ENCODE measurements around a stretch of chr2.

DNA sequence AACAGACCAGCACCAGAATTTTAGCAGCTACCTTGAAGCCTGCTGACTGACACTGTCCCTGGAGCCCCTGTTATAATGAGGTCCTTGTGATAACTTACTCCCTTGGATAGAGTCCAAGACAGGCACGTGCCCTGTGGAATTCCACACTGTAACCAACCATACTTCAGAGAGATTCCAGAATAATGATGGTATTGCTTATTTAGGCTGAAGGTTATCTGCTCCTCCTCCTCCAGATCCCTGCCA lies 97.1 kb upstream of the RMDN2 start:
- PRO-cap: no peak

DNA sequence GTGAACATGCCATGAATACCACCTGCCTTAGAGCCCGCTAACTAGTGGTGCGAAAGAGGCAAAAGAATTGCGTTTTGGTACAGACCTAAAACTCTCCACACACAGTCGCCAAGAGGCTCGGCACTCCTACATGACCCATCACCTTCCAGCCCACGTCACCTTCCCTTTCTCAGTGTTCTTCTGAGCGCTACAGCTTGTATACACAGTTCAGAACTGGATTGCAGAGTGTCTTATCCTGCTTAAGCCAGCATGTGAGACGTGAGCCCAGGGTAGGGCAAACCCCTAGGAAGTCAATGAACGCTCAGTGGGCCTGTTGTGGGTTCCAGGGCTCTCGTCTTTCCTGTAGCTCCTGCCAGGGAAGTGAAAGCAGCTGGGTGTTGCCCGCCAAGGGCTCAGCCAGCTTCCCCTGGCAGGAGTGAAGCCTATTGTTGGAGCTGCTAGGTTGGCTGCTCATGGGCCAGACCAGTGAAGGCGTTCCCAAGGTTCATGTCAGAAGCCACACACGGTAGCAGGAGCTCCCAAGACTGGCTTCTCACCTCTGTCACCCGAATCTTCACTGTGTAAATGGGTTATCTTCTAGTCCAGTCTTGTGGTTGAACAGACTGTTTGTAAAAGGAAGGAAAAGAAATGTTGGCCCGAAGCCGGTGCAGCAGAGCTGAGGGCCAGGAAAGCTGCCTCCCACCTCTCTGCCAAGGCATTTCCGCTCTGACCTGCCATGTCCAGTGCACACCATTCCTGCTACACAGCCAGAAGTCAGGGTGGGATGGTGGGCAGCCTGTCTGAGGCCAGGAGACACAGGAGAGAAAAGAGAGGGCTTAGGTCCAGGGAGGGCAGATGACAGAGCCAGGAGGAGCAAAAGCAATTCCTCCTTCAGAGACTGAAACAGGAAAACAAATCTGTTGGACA lies 69.7 kb upstream of the RMDN2 start:
- PRO-cap: no peak

DNA sequence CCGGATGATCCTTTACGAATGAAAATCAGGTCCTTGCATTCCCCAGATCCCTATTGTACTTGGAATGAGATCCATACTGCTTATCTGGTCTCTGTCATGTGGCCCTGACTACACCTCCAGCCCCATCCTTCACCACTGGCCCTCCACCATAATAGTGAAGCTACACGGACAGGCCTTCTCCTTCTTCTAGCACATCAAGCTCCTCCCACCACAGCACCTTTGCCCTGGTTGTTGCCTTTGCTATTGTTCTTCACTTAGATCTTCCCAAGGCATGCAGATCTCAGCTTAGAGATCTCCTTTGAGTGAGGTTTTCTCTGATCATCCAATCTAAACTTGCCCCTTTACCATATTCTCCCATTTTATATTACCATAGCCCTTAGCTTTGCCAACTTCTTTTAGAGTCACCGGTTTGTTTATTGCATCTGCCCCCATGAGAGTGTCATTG lies 20.0 kb upstream of the RMDN2 start:
- PRO-cap: no peak

GRCh38 chr2:38073804-38074557 lies 2.0 kb downstream of the CYP1B1 start:
- PRO-cap: no peak

GRCh38 chr2:38074558-38075322 lies 1.2 kb downstream of the CYP1B1 start:
- PRO-cap: unidirectional peak, minus-strand start at chr2:38074704

- PRO-cap: unidirectional peak, plus-strand start at chr2:38114295
These were observed 38.1 kb upstream of the CYP1B1 start for GRCh38 chr2:38113928-38114560.

DNA sequence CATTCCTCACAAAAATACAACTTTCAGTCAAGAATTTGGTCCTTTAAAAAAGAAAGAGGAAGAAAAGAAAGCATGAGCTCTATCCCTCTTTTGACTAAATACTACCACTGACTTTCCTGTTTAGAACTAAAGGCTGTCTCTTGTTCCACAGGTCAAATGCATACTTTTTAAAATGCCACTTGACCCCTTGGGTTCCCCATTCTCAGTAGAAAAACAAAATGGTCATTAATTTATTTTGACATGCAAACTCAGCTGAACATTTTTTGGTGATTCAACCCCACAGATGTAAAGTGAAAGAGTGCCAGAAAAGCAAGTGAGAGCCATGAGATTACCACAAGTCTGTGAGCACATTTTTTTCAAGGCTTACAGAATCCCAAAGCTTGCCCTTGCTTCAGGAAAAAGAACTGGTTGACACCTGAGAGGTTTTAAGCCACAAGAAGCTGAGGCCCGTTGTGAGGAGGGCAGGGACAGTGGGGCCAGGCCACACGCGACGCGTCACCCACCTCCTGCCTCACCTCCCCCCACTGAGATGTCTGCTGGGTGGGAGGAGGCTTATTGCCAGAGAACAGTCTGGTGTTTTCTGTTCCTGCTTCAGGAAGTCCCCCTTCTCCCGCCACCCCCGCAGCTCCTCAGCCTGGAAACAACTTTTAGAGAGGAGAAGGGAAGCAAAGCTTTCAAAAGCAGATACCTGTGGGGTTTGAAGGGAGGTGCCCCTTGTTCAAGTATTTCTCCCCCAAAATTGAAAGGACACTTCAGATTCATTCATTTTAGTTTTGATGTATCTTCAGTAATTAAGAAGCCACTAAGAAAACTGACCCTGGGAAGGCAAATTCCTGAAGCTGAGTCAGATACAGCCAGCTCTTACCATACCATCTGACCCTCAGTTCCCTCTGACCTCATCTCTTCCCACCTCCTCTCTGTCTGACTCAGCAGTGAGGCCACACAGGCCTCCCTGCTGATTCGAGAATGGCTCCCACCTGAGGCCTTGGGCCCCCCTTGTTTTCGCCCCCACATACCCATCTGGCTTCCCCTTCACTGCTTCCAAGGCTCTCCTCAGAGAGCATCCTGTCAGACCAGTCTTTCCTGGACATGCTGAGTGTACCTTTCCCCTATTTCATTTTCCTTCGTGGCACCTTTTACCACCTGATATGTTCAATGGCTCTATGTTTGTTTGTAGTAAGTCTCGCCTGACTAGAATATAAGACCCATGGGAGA lies 70.6 kb upstream of the CYP1B1 start:
- PRO-cap: no peak

DNA sequence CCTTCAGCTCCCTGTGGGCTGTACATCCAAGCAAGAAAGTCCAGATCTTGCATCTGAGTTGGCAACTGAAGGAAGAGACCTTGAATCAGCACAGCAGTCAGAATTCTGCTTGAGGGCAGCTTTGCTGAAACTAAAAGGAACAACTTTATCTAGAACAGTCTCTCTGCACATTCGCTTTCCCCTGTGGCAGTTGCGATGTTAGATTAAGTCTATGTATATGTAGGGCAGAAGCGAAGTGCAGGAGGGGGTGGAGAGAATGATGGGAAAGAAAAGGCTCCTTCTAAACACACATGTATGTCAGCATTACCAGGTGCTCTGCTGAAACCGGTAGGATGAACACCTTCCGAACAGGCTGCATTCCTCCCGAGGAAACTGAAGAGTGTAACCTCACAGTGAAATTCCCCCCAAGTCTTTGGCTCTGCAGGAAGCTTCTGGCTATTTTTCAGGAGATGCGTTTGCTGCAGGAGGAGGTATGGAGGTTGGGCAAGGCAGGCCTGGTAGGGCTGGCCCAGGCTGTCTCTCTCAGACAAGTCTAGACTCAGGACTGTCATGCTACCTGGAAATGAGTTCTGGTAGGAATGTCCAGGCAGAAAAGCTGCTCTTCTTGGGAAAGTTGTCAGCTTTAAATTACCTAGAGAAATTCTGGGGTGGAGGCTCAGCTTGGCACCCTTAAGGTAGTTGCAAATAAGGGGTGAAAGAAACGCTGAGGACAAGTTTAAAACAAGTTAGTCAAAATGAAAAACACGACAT lies 70.0 kb upstream of the ATL2 start:
- PRO-cap: no peak

GRCh38 chr2:38453420-38453805 lies 76.3 kb upstream of the ATL2 start:
- PRO-cap: no peak

DNA sequence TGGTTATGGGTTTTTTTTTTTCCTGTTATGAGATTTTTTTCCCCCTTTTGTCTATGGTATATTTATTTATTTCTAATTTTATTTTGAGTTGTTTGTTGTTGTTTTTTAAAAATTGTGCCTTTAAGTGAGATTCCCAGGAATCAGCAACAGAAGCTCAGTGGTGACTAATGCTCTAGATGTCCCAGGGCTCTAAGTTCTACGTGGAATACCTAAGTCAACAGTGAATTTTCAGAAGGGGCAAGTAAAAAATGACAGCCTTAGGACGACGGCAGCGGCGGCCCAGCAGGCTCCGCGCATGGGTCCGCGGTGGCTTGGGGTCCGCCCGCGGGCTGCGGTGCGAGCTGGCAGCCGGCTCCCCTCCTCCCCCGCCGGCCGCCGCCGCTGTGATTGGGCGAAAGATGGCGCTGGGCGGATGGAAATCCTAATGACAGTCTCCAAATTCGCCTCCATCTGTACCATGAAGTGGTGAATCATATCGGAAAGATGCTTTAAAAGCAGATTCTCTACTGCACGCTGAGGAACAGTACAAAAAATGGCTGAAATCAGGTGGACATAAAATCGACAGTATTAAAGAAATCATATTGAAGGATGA lies 74.8 kb downstream of the HNRNPLL start:
- PRO-cap: no peak

GRCh38 chr2:38547602-38548303 lies 55.0 kb downstream of the HNRNPLL start:
- PRO-cap: no peak

GRCh38 chr2:38551570-38552499 lies 50.9 kb downstream of the HNRNPLL start:
- PRO-cap: no peak

GRCh38 chr2:38794494-38794946 lies 16.5 kb downstream of the GEMIN6 start:
- PRO-cap: no peak

- PRO-cap: no peak
These were observed 68.4 kb downstream of the SOS1 start for GRCh38 chr2:39052529-39052865.

DNA sequence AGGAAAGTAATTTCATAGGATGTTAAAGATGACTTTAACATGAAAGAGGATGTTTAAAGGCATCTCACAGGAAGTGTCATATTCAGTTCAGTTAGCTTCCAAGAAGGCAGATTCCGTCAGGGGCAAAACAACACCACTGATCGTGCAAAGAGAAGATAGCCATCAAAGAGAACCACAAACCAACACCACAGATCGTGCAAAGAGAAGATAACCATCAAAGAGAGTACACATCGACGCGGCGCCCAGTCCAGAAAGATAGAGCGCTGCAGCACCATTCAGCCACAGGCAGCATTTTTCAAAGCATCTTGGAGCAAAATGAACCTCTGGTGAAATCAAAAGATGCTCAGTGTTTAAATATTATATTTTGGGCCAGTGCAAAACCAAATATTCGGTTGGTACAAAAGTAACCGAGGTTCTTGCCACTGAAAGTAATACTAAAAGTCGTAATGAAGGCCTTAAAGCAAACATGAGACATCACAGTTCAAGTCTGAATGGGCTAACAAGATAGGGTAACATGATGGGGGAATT lies 96.1 kb upstream of the SOS1 start:
- PRO-cap: no peak

GRCh38 chr2:39246183-39247085 lies 125.6 kb upstream of the SOS1 start:
- PRO-cap: no peak

DNA sequence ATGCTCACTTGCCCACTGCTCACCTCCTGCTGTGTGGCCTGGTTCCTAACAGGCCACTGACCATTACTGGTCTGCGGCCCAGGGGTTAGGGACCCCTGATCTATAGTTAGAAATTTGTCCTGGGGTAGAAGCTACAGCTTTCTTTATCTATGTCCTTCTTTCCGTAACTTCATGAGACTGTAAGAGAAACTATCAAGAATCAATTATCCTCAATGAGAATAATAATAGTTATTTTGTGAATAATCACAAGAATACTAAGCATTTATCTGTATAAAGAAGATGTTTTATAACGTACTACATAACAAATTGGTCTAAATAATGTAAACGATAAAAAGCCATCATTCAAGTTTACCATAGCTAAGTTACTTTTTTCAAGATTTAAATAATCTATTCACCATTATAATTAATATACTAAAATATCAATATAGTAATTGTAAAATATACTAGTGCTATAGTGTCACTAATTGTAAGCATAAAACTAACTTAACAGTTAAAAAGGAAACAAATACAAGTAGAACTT lies 150.7 kb downstream of the MAP4K3 start:
- PRO-cap: no peak

DNA sequence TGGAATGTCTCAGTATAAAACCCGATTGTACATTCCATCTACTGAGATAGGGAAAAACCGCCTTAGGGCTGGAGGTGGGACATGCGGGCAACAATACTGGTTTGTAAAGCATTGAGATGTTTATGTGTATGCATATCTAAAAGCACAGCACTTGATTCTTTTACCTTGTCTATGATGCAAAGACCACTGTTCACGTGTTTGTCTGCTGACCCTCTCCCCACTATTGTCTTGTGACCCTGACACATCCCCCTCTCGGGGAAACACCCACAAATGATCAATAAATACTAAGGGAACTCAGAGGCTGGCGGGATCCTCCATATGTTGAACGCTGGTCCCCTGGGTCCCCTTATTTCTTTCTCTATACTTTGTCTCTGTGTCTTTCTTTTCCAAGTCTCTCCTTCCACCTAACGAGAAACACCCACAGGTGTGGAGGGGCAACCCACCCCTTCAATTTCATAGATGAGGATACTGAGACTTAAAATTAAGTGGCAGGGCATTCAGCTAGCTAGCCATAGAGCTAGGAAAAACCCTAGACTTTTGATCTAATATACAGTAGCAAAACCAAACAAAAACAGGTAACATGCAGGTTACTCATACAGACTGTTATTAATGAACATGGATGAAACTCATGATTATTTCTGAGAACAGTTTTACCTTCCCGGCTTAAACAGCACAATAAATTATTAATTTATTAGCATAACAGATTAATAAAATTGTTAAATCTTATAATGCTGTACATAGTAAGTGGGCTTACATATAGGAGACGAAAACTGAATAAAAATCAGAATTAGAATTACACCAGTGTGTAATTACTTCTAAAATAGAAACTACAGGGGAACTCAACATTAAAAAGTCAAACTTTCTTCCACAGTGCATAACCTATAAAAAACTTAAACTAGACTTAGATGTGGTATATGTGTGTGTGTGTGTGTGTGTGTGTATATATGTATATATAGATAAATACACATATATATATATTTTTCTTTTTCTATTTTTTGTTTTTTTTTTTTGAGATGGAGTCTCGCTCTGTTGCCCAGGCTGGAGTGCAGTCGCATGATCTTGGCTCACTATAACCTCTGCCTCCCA lies 115.1 kb downstream of the MAP4K3 start:
- PRO-cap: no peak

DNA sequence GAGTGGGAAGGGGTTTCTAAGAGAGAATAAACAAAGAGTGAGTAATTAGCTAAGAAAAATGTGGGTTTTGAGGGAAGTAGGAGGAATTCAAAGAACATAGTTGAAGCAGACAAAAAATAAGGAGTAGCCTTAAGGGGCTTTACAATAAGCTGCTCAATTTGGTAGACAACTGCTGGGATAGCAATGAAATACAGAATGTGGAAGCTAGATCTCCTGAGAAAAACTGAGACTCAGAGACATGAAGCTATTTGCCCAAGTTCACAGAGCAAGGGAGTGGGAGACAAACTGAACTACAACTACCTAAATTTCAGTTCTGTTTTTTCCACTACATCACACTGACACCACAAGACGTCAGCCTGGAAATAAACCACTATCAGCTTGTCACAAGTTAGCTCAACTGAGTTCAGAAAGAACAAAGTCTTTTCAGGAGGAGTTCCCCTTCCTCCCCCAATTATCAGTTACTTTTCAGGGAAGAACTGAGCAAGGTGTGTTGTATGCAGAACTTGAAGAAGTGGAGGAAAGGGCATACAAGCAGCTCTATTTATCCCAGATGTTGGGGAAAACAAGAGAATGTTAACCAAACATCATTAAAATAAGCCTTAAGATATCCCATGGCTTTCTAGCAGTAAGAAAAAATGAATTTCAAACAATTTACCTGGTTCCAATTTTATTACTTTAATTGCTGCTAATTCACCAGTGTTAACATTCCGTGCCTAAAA lies 59.5 kb downstream of the MAP4K3 start:
- PRO-cap: no peak

DNA sequence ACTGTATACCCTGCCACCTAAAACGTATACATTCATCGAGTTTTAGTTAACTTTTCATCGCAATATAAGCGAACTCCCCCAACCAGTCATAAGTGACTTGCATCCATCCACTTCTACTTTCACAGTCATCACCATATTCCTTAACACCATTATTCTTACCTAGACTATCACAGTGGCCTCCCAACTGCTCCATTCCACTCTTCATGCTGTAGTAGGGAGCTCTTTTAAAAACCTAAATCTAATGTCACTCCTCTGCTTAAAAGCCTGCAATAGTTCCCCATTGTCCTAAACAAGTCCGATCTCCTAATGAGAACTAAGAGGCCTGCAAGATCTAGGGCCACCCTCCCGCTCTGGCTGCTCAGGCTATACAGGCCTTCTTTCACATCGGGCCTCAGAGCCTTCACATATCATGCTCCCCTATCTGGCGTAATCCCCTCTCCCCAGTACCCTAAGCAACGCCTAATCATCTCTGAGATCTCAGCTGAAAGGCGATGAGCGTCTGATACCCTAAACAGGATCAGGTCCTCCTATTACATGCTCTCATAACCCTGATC lies 2.0 kb downstream of the MAP4K3 start:
- PRO-cap: no peak

All from type B pancreatic cell (in vitro differentiated cells).